HT1080 (cell line): ENCODE measurements around the genes ABHD12B, TRIM9, FRMD6 and ERO1A.

DNA sequence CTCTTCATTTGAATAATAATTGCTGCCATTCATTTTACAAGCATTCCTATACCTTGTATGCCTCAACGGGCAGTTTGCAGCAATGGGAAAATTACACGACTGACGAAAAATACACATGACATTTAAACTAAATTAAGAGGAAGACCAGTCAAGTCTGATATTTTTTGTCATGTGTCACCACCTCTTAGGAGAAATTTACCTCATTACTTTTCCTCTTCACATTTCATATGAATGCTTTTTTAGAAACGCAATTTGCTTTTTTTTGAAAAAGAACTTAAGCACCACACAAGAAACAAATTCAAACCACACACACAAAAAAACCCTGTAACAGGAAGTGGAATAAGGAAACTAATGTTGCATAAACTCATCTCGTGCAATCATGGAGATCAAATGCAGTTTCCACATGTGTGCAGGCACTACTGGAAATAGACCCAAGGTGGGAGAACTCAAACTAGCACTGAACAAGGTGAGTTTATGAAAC, 17.6 kb downstream of the NIN start:
RAMPAGE:
- cytosol, long total RNA, result no peak
- long total RNA, result no peak
- nucleus, long total RNA, result no peak

RAMPAGE:
- cytosol, long total RNA, result no peak
- long total RNA, result no peak
- nucleus, long total RNA, result no peak
Measured at GRCh38 chr14:50871861-50872308, at the start of gene ABHD12B. ABHD12B (plus strand) TSS chr14:50872053.

DNA sequence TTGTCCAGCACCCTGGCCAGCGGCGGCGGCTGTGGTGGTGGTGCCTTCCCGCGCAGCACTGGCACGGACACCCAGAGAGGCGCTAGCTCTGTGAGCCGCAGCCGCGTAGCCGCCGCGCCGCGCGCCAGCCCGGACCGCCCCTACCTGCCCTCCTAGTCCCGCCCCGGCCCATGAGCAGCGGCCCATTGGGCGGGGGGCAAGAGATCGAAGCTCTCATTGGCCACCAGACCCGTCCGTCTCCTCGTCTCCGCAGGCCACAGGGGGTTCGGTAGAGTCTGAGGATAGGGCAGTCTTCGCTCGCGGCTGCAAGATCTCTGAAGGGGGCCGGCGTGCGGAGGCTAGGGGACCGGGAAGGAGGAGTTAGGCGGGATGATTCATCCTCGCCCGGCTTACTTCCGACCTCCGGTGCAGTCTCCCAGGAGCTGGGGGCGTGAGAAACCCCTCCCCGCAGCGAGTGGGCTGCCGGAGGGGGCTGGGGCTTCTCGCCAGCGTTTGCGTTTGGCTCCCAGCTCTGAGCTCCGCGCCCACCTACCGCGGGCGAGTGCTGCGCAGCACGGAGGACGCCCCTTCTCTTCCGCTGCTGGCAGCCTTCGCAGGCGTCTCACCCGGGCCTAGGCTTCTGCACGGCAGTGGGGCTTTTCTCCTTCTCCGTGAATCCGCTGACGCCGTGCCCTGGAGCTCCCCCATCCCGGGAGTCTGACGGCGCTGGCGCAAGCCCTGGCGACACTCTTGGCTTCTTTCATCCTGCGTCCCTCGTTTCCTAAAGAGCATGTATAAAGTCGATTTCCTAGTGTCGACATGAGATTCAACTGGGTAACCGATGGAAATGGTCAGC, at the start of gene TRIM9:
TRIM9 (minus strand) TSS at position 92 of the 835 bp plus-strand sequence.
RAMPAGE:
- cytosol, long total RNA, result no peak
- long total RNA, result no peak
- nucleus, long total RNA, result no peak

RAMPAGE:
- cytosol, long total RNA, result no peak
- long total RNA, result no peak
- nucleus, long total RNA, result no peak
Measured at GRCh38 chr14:51448832-51449481, 202.8 kb upstream of the FRMD6 start.

DNA sequence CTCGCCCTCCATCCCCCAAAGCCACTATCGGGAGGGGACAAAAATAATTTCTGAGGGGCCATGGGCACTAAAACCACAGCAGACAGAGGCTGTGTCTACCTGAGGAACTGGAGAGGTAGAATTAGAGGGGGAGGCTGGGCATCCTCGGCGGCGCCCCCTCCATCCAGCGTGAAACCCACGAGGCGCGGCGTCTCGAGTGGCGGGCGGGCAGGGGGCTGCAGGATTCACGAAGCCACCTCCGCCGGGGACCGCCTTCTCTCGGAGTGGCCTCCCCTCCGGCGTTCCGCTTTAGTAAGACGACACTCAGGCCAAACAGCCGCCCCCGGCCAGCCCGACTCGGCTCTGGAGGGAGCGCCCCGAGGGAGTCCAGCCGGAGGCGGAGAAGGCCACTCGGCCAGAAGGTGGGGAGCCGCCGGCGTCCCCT, 585 bp upstream of the FRMD6 start:
RAMPAGE:
- cytosol, long total RNA, result no peak
- long total RNA, result no peak
- nucleus, long total RNA, result no peak

DNA sequence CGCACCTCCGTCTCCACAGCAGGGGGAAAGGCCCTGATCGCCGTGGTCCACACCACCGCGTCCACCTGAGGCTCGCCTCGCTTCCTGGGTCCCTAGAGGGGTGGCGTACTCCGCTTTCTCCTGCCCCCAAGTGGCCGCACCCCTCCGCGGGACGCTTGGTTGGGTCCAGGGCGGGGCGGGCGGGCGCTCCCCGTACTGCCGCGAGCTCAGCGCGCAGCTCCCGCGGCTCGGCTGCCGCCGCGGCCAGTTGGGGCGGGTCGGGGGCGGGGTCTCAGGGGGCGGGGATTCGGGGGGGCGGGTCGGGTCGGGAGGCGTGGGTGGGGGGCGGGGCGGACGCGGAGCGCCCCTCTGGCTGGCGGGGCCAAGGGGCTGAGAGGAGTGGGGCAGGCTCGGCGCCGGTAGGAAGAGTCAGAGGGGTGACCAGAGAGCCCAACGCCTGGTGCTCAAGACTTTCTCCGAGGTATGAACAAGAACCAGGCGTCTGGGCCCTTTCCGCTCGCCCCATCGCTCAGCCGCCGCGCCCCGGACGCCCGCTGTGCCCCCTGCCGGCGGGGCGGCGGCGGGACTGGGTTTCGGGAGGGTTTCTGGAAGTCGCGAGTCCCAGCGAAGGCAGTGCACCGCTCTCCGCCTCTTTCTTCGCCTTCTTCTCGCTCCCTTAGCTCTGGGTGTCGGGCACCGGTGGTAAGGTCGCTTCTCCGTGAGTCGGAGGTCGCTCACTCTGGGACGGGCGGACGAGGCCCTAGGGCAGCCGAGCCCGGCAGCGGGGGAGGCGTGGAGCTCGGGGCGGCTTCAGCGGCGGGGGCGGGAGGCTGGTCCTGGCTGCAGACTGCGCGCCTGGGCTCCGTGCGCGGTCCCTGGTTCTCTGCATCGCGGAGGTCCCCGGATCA, at the start of gene FRMD6:
FRMD6 (plus strand) TSS at position 374 of the 887 bp plus-strand sequence.
RAMPAGE:
- cytosol, long total RNA, result no peak
- long total RNA, result no peak
- nucleus, long total RNA, result no peak

DNA sequence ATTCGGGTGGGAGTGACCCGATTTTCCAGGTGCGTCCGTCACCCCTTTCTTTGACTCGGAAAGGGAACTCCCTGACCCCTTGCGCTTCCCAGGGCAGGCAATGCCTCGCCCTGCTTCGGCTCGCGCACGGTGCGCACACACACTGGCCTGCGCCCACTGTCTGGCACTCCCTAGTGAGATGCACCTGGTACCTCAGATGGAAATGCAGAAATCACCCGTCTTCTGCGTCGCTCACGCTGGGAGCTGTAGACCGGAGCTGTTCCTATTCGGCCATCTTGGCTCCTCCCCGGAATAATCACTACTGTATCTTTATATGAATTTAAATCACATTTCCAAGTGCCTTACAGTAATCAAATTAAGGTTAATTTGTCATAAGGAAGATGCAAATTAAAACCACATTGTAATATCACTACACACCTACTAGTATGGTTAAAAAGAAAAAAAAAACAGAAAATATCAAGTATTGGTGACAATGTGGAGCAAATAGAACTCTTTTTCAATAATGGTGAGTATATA, 60.0 kb upstream of the GNG2 start:
RAMPAGE:
- cytosol, long total RNA, result no peak
- long total RNA, result no peak
- nucleus, long total RNA, result no peak

DNA sequence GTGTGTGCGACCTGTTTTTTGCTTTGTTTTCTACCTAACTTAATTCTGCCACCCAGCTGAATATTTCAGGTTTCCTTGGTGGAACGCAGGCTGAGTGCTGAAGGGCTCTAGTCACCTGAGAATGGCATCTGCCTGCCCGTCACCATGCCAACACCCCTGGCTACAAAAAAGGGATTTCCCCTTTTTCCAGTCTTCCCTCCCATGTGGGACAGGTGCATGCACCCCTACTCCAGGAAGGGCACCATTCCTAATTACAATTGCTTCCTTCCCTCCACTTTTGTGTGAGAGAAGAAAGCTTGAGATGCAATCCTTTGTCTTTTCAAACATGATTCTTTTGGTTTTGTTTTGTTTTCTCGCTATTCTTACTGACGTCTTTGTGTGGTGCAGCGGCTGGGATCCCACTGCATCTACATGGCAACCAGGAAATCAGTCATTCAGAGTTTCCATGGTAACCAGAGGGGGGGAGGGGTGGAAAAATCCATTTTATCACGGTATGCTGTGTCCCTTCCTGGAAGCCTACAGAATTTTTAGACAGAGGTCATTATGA, 13.8 kb upstream of the GNG2 start:
RAMPAGE:
- cytosol, long total RNA, result no peak
- long total RNA, result no peak
- nucleus, long total RNA, result no peak

GRCh38 chr14:51862225-51863023, 2.0 kb downstream of the GNG2 start:
RAMPAGE:
- cytosol, long total RNA, result no peak
- long total RNA, result no peak
- nucleus, long total RNA, result no peak

GRCh38 chr14:52268134-52269103, 921 bp downstream of the PTGDR start:
RAMPAGE:
- cytosol, long total RNA, result no peak
- long total RNA, result no peak
- nucleus, long total RNA, result no peak

RAMPAGE:
- cytosol, long total RNA, result no peak
- long total RNA, result no peak
- nucleus, long total RNA, result no peak
Measured at GRCh38 chr14:52315282-52316092, 1.4 kb downstream of the PTGER2 start.

GRCh38 chr14:52352521-52353027, 38.5 kb downstream of the PTGER2 start:
RAMPAGE:
- cytosol, long total RNA, result no peak
- long total RNA, result no peak
- nucleus, long total RNA, result no peak

DNA sequence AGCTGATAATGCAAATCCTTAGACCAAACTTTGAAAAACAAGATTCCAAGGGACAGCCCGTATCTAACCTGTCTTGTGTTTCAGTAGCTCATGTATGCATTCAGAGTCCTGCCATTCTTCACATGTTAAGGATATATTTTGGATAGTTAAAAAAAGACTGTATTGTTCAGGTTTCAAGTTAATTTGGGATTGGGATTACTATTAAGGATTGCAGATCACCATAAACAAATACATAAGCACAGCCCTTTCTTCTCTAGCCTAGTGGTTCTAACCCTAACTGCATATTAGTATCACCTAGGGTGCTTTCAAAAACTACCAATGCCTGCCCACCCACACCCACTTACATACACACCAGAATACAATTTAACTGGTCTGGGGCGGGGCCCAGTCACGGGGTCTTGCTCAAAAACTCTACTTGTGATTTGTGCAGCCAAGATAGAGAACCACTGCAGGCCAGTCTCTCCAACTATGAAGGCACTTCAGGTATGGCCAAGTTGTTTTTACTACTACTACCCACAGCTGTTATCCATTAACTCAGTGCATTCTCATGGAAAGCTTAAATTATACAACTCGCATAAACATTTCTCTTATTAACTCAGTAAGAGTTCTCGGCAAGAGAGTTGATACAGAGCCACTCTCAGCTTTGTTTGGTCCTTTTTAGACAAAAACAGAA, 85.6 kb downstream of the PTGER2 start:
RAMPAGE:
- cytosol, long total RNA, result no peak
- long total RNA, result no peak
- nucleus, long total RNA, result no peak

GRCh38 chr14:52457809-52458422, 94.4 kb downstream of the TXNDC16 start:
RAMPAGE:
- cytosol, long total RNA, result no peak
- long total RNA, result no peak
- nucleus, long total RNA, result no peak

GRCh38 chr14:52553810-52554160, 1.1 kb downstream of the GPR137C start:
RAMPAGE:
- cytosol, long total RNA, result no peak
- long total RNA, result no peak
- nucleus, long total RNA, result no peak

RAMPAGE:
- cytosol, long total RNA, result no peak
- long total RNA, result no peak
- nucleus, long total RNA, result no peak
Measured at GRCh38 chr14:52695474-52696354, at the start of gene ERO1A. ERO1A (minus strand) TSS chr14:52695558.

RAMPAGE:
- cytosol, long total RNA, result no peak
- long total RNA, result no peak
- nucleus, long total RNA, result no peak
Measured at GRCh38 chr14:53151522-53152277, 1.4 kb downstream of the DDHD1 start.

DNA sequence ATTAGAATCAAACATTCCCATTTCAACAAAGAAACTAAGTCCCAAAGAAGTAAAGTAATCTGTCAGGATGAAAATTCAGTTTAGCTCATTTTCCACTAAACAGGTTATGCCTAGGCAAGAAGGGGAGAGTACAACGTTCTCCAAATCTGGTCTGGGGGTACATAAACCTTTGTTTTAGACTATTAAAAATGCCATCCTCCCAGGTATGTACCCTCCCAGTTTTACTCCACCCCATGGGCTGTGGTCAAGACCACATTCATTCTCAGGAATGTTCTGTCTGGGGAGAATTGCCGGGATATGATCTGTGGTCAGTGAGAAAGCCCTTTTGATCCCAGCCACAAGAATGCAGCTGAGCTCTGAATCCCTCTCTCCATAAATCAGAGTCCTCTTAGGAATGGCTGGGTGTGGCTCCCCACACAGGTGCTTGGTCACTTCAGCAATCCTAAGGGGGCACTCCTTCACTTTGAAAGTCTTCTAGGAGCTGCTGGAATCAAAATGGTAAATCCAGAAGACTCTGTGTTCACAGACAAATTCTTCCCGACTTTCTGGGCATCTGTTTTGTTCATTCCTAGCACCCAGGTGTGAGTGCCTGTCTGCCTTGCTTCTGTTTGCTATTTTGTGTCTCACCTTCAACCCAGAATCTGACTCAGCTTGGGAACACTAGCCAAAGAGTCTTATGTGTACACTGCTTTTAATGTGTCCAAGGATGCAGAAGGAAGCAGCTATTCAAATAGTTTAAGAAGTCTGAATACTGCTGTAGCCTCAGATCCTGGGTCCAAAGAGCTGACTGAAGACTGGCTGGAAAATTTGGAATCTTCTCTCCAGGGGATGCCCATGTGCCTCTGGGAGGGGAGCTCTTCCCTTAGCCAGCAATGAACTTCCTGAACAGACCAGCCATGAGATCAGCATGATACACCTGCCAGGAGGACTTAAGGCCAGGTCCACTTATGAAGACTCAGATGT, 144.6 kb upstream of the CDKN3 start:
RAMPAGE:
- cytosol, long total RNA, result no peak
- long total RNA, result no peak
- nucleus, long total RNA, result no peak

DNA sequence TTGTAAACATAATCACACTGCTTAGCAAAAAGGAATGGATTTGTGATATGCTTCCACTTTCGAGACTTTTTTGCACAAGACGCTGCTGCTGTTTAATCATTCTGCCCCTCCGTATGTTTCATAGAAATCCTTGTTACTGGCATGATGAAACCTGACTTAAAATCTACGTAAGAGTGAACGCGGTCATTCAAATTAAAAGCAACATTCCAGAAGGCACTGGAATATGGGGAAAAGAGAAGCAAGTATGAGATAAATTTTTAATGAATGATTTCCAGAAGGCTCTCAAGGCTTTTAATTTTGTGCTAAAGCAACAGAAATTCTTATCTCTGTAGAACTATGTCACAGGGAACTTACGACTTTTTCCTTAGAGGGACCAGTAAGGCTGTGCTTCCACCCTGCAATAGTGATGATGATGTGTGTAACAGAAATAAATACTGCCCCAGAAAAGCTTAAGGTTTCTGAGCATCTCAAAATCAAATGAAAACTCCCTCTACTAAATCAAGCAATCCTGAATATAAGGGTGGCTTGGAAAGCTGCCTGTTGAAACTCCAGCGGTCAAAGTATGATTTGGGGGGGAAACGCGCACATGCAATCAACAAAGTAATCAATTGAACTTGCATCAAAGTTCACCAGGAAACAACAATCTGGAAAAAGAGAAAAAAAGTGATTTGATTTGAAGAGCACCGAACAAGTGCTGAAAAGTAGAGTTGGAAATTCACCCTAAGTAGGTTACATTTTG, 939 bp downstream of the CNIH1 start:
RAMPAGE:
- cytosol, long total RNA, result no peak
- long total RNA, result no peak
- nucleus, long total RNA, result no peak

DNA sequence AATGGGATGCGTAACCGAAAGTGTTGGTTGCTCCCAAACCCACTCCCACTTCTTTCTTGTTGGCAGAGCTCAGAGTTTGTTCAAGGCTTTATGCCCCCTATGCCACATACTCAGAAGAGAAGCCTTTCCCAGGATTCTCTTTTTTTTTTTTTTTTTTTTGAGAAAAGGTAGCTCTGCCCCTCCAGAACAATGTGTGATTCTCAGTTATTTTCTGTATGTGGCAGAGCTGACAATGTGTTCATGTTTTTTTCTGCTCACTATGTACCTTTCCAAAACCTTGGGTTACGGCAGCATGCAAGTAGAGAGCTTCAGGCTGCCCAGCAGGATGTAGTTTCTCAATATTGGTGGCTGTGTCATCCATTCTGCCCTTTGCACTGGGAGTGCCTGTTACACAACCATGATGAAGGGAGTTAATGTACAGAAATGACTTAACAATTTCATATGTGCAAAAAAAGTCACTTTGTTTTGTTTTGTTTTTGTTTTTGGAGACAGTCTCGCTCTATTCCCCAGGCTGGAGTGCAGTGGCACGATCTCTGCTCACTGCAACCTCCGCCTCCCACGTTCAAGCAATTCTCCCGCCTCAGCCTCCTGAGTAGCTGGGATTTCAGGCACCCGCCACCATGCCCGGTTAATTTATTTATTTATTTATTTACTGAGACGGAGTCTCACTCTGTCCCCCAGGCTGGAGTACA, 6.0 kb upstream of the CNIH1 start:
RAMPAGE:
- cytosol, long total RNA, result no peak
- long total RNA, result no peak
- nucleus, long total RNA, result no peak